ENCODE results near the gene GBA2.

- PRO-cap, 2 experiments = no peak in any of the 2 experiments
- RAMPAGE, long total RNA, 4 experiments = no peak in any of the 4 experiments
These were observed 3.4 kb downstream of the FAM166B start for GRCh38 chr9:35559847-35561167.

DNA sequence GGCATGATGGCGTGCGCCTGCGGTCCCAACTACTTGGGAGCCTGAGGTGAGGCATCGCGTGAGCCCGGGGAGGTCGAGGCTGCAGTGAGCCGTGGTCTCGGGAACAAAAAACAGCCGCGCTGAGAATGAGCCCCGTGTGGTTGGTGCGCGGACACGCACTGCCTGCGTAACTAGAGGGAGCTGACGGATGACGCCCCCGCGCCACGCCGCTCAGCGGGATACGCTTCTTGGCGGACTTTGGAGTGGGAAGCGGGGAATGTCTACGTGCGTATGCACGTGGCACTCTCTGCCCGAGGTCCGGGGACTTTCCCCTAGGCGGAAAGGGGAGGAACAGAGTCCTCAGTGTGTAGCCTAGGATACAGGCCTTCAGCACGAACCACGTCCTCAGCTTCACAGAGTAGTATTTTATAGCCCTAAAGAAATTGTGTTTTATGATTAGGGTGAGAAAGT is 426 bp upstream of the CCDC107 start:
- PRO-cap, 2 experiments = peak in 2 of 2 experiments; most common plus-strand start position 333 of the sequence (in 1); most common minus-strand start position 160 of the sequence (in 1)
- RAMPAGE, long total RNA, 4 experiments = start-site peak on the minus strand in 2 of 4 experiments, centred at positions 325 to 336 of the sequence, 18,605 to 20,530 reads per replicate

- PRO-cap, 2 experiments = no peak in any of the 2 experiments
- RAMPAGE, long total RNA, 4 experiments = no peak in any of the 4 experiments
These were observed 7.8 kb downstream of the TPM2 start for GRCh38 chr9:35681693-35682549.

GRCh38 chr9:35710491-35711045 is 20.8 kb upstream of the TPM2 start:
- PRO-cap, 2 experiments = no peak in any of the 2 experiments
- RAMPAGE, long total RNA, 4 experiments = no peak in any of the 4 experiments

DNA sequence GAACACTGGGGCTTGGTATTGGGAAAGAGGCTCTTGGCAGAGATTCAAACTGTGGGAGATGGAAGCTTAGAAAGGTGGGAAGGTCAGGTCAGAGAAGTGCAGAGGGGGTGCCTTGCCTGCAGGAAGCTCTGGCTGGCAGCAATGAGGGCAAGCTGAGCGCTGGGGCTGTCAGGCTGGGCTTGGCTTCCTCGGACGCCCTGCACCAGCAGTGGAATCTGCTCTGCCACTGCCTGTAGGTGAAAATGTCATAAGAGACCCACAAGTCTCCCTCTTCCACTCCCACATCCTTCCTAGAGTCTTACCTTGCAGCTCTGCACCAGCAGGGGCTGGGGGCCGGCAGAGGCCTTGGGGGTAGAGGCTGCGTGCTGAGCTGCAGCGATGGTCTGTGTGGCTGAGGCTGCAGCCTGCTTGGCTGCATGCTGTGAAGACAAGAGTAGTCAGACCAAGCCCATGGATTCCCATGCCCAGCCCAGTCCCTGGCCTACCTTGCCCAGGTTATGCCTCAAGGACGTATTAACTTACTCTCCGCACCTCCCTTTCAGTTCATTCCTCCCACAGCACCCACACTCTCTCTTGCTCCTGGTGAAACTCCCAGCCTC is 17.4 kb downstream of the TLN1 start:
- PRO-cap, 2 experiments = no peak in any of the 2 experiments
- RAMPAGE, long total RNA, 4 experiments = no peak in any of the 4 experiments

DNA sequence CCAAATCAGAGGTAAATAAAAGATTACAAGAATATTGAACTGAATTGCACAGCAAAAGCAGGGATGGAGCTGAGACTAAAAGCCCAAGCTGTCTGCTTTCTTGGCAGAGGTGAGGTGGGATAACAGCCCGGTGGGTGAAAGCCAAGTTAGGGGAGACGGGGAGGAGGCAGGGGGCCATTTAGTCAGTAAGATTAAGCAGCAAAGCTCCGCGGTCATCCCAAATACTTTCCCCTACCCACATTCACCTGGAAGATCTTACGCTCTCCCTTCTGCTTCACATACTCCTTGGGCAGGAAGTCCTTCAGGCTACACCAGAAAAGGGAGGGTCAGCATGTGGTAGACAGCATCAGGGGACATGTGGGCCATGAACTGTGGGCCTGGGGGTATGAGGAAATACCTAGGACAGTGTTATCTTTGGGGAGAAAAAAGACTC is 9.4 kb downstream of the TLN1 start:
- PRO-cap, 2 experiments = no peak in any of the 2 experiments
- RAMPAGE, long total RNA, 4 experiments = start-site peak on the minus strand in 2 of 4 experiments, centred at positions 270 to 305 of the sequence, 19 to 42 reads per replicate

DNA sequence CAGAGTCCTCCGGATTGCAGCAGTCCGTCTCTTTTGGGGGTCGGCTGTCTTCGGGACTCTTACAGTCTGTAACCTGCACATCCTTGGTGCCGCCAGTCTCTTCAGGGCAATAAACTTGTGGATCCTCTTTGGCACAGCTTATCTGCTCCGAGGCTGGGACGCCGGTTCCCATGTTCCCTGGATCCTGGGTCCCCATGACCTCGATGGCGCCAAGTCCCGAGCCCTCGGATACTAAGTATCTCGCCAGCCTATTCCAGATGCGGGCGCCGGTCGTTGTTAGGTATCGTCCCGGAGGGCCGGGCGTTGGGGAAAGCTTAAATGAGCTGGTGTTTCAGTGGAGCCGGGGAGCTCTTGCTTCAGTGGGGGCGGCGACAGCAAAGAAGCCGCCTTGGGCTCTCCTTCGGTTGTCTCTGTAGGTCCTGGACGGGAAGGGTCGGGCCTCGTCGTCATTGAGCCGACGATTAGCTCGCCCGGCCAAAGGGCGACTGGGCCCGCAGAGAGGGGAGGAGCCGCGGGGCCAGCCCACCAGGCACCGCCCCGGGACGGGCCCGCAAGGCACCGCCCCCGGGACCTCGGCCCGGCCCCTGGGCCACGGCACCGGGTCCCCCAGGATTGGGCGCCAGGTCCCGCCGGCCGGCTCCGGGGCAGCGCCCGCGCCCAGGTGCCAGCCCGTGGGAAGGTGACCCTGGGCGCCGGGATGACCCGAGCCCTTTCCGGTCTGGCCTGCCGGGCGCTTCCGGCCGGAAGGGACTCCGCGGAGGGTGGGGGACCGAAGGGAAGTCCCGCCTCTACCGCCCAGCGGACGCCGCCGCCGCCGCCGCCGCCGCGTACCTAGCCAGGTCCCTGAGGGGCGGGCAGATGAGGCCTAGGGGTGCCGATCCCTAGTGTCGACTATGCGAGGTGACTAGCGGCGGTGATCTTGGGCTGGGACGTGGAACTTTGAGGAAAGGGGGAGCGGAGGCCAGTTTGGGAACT is at the start of gene GBA2:
Gene GBA2, minus strand, starts transcription at position 720 of the 975 bp plus-strand sequence.
- PRO-cap, 2 experiments = peak in 2 of 2 experiments; most common plus-strand start position 609 of the sequence (in 1); most common minus-strand start position 663 of the sequence (in 2)
- RAMPAGE, long total RNA, 4 experiments = start-site peak on the plus strand in 2 of 4 experiments, centred at positions 801 to 821 of the sequence, 53 to 125 reads per replicate

DNA sequence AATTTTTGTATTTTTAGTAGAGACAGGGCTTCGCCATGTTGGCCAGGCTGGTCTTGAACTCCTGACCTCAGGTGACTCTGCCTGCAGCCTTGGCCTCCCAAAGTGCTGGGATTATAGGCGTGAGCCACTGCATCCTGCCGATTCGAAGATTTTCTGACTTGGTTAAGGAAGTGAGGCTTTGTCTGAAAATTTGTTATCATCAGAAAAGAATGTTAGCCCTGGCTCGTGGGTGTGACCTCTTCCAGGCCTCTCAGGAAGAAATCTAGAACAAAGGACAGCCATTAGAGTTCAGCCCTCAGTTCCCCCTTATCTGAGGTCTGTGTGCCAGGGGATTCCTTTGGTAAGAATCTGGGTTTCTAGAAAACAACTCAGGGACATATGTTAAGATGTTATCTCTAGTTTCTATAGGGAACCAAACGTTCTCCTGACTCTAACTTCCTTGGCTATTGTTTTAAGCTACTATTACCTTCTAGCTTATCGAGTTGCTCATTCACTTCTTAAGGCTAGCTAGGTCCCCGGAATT is 6.2 kb downstream of the OR2S2 start:
- PRO-cap, 2 experiments = peak in 1 of 2 experiments; most common plus-strand start position 244 of the sequence (in 1); most common minus-strand start position 155 of the sequence (in 1)
- RAMPAGE, long total RNA, 4 experiments = no peak in any of the 4 experiments

DNA sequence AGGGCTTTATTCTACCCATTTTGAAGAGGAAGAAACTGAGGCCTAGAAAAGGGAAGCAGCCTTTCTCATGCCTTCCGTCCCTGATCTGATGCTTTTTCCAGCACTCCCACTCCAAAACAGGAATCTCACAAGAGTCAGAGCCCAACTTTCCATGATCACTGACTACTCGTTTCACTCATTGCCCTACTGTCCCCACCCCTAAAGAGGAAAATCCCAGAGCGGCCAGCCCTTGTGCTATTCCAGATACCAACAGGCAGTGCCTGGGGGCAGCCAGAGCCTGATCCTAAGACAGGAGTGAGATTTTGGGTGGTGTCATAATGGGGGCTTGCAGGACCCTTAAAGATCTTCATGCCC is 16.1 kb upstream of the CCIN start:
- PRO-cap, 2 experiments = no peak in any of the 2 experiments
- RAMPAGE, long total RNA, 4 experiments = no peak in any of the 4 experiments

- PRO-cap, 2 experiments = no peak in any of the 2 experiments
- RAMPAGE, long total RNA, 4 experiments = no peak in any of the 4 experiments
These were observed 10.3 kb upstream of the CCIN start for GRCh38 chr9:36158740-36159399.

DNA sequence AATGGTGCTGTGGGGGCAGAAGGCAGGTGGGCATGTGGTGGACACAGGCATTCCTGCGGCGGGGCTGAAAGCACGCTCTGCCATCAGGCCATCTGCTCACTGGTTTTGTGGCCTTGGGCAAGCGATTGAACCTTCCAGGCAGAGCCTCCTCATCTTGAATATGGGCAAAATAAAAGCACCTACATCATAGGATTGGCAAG is 183.2 kb downstream of the PAX5 start:
- PRO-cap, 2 experiments = no peak in any of the 2 experiments
- RAMPAGE, long total RNA, 4 experiments = no peak in any of the 4 experiments

DNA sequence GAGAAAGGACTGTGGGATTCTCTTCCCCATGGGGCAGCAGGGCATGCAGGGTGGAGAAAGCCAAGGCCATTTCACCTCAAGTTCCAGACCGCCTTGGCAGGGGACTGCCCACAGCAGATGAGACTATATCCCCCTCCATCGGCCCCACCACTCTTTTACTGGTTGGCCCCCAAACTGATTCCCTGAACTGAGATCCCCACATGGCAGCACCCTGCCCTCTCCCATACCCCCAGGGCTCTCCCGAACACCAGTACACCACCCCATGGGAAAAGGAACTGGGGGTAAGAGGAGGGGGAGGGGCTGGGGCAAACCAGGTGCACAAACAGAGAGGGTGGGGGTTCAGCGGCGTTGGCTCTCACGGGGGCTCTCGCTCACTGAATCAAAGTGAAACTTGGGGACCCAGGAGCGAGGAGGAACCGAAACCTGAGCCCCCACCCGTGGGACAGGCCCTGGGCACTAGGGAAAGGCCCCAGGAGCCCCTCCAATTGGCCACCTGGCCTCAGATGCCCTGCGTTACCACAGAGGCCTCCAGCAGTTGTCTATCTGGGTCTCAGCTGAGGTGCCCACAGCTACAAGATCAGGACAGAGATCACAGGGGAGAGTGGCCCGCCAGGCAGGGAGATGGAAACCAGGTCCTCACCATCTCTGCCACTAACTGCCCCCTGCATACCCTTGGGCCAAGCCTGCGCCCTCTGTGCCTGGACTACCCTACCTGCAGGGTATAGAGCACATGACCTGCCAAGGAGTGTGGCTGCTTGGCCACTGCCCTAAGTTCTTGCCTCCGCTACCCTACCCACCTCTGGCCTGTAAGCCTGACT is 40.2 kb downstream of the PAX5 start:
- PRO-cap, 2 experiments = no peak in any of the 2 experiments
- RAMPAGE, long total RNA, 4 experiments = no peak in any of the 4 experiments

GRCh38 chr9:37001805-37002465 is 32.1 kb downstream of the PAX5 start:
- PRO-cap, 2 experiments = no peak in any of the 2 experiments
- RAMPAGE, long total RNA, 4 experiments = no peak in any of the 4 experiments

DNA sequence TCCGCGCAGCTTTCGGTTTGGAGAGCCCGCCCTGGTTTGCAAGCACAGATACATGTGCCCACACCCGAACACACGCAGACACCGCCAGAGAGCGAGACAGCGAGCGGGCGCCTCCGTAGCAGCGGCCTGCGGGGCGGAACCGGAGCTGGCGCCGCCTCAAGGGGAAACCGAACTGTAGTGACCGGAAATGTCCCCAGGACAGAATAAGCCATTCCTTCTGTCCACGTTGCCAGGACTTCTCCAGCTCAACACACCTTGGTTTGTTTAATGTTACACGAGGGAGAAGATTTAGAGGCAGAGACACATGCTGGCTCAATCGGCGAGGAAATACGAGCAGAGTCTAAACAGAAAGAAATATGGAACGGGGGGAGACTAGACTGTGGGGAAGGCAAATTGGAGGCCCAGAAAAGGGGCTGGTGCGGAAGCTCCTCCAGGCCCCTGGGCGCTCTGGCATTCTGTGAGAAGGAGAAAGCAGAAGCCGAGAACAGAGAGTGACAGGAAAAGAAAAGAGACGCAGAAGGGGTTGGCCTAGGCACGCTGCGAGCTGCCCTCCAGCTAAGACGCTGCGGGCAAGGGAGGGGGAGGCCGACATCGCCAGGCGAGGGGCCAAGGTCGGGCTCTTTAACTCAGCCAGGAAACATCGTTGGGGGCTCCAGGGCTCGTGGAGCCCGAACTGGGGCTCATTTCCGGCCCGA is 3.0 kb upstream of the PAX5 start:
- PRO-cap, 2 experiments = no peak in any of the 2 experiments
- RAMPAGE, long total RNA, 4 experiments = no peak in any of the 4 experiments

DNA sequence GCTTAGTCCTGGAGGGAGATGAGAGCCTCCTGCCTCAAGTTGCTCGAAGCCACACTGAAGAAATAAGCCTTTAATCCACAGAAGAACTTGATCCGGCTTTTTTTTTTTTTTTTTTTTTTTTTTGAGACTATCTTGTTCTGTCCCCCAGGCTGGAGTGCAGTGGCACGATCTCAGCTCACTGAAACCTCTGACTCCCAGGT is 8.4 kb upstream of the PAX5 start:
- PRO-cap, 2 experiments = no peak in any of the 2 experiments
- RAMPAGE, long total RNA, 4 experiments = no peak in any of the 4 experiments

DNA sequence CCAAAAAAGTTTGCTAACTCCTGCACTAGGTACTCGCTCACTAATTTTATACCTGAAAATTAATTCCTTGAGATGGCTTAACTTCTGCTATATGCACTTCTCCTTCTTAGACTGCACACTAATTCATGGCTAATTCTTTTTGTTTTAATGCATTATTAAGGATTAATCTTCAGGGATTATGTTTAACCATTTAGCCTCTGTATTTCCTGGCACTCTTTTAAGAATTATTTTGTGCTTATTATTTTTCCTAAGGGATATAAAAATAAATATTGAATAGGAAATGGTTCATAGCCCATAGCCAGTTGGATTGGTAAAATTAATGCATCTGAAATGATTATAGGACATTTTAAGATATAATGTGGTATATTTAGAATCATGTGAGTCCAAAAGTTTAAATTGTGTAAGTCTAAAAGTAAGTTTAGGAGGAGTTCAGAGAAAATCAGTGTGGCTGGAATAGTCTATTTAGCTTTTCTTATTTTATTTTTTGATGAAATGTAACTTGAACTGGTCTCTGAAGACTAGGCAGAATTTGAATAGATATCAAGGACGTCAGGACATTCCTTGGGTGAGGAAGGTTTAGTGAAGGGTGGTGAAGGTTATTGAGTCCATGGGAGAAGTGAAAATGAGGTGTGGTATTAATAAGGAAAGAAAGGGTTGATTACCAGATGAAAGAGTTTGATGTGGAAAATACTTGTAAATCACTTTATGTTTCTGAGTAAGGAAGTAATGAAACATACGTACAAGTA is 99.2 kb downstream of the ZCCHC7 start:
- PRO-cap, 2 experiments = no peak in any of the 2 experiments
- RAMPAGE, long total RNA, 4 experiments = no peak in any of the 4 experiments

- PRO-cap, 2 experiments = no peak in any of the 2 experiments
- RAMPAGE, long total RNA, 4 experiments = no peak in any of the 4 experiments
These were observed 138.1 kb downstream of the ZCCHC7 start for GRCh38 chr9:37258190-37259116.

- PRO-cap, 2 experiments = no peak in any of the 2 experiments
- RAMPAGE, long total RNA, 4 experiments = no peak in any of the 4 experiments
These were observed 128.9 kb upstream of the GRHPR start for GRCh38 chr9:37293611-37293999.

DNA sequence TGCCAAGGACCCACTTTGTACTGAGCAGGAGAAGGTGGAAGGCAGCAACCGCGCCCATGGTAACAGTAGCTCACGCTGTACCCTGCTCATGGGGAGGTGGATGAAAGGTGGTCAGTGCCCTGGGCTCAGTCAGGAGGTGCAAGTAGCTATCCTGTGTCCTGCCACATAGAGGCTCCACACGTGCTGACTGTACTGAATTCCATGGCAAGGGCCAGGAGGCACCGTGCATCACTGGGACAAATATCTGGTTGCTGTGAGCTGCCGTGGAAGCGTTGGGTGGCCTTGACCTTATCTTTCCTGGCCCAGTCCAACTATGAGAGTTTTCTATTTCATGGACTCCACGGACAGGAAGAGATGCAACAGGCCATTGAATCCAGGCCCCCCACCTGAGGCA is 1.6 kb downstream of the GRHPR start:
- PRO-cap, 2 experiments = no peak in any of the 2 experiments
- RAMPAGE, long total RNA, 4 experiments = no peak in any of the 4 experiments

DNA sequence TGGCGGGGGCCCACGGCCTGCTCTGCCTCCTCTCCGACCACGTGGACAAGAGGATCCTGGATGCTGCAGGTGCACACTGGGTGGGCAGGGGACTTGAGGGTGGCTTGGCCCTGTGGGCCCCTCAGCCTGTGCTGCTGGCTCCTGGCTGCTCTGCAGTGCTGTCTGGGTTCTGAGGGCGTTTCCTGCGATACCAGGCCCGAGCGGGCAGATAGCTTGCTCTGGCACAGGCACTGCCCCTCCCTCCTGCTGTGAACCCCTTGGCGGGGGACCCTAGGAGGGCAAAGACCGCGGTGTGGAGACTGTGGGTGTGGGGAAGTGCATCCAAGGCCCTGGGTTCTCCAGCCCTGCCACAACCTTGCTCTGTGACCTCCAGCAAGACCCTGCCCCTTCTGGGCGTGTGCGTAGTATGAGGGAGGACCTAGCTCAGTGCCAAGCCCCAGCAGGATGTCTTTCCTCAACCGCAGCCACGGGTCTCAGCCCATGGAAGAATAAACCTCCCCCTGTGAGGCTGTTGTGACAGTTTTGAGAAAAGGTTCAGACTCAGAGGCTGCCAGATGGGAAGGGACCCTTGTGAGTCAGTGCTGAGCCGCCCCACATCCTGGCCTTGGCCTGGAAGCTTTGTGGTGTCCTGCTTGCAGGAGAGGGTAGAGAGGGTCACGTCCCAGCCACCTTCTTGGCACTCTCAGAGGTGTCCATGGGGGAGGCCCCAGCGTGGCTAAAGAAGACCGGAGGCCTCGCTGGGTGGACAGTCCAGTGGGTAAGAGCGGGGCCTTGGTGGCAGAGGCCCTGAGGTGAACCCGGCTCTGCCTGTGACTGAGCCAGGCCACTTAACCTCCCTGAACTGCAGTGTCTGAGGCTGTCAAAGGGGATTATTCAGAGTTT is 2.7 kb downstream of the GRHPR start:
- PRO-cap, 2 experiments = no peak in any of the 2 experiments
- RAMPAGE, long total RNA, 4 experiments = no peak in any of the 4 experiments